Skeletal muscle tissue (tissue), 7 donors: ENCODE measurements around the genes EID2, CLC, FBL and ZNF546.

DNA sequence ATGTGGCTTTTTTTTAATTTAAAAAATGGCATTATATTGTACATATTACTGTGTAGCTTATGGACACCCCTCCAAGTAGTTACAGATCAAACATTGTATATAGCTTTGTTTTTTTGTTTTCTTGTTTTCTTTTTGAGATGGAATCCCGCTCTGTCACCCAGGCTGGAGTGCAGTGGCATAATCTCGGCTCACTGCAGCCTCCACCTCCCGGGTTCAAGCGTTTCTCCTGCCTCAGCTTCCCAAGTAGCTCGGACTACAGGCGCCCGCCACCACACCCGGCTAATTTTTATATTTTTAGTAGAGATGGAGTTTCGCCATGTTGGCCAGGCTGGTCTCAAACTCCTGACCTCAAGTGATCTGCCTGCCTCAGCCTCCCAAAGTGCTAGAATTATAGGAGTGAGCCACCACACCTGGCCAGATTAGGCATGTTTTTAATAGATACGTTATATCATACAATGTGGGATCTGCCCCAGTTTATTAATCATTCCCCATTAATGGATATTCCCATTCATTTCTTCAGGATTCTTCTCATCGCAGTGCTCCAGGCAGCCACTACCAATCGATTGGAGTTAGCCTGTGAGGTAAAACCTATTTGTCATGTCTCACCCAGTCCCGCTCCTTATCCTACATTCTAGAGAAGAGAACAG, 11.4 kb downstream of the SAMD4B start:
- PRO-cap, 3 experiments = no peak in any of the 3 experiments
- RAMPAGE, long total RNA = no peak
- RRBS, 2 experiments = no CpG with 5 or more reads among the region's 13 CpGs

DNA sequence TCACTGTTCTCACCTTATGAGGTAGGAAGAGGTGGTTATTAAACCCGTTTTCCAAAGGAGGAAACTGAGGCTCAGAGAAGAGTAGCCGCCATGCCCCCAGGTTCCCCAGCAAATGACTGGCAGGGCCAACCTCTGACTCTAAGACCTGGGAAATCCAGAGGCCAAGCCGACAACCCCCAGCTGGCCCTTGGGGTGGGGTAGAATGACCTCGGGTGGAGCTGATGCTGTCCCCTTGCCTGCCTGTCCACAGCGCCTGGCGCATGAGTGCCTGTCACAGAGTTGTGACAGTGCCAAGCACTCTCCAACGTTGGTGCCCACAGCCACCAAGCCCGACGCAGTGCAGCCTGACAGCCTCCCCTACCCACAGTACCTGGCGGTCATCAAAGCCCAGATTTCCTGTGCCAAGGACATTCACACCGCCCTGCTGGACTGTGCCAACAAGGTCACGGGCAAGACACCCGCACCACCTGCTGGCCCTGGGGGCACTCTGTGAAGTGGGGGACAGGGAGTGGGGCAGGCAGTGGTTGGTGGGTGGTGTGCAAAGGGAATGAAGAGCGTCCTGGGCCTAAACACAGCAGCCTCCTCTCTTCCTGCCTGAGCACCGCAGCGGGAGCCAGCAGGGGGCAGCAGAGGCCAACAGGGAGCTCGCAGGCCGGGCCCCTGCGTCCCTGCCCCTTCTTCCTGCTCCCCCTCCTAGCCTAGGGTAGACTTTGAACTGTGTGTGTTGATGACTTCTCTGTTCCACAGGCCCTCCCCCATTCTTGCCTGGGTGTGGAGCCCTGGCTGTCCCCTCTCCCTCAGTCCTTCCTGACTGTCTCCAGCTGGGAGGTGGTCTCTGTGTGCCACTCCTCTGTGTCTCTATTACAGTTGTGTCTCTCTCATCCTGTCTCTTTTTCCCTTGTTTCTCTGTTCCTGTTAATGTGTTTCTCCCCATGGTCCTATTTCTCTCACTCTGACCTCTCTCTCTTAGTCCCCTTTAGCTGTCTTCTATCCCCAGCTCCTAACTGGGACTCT, 6.3 kb downstream of the MED29 start:
- PRO-cap, 3 experiments = peak in 1 of 3 experiments; most common plus-strand start position 758 of the sequence (in 1); most common minus-strand start position 661 of the sequence (in 1)
- RAMPAGE, long total RNA = no peak
- RRBS, 2 experiments = no CpG with 5 or more reads among the region's 19 CpGs

DNA sequence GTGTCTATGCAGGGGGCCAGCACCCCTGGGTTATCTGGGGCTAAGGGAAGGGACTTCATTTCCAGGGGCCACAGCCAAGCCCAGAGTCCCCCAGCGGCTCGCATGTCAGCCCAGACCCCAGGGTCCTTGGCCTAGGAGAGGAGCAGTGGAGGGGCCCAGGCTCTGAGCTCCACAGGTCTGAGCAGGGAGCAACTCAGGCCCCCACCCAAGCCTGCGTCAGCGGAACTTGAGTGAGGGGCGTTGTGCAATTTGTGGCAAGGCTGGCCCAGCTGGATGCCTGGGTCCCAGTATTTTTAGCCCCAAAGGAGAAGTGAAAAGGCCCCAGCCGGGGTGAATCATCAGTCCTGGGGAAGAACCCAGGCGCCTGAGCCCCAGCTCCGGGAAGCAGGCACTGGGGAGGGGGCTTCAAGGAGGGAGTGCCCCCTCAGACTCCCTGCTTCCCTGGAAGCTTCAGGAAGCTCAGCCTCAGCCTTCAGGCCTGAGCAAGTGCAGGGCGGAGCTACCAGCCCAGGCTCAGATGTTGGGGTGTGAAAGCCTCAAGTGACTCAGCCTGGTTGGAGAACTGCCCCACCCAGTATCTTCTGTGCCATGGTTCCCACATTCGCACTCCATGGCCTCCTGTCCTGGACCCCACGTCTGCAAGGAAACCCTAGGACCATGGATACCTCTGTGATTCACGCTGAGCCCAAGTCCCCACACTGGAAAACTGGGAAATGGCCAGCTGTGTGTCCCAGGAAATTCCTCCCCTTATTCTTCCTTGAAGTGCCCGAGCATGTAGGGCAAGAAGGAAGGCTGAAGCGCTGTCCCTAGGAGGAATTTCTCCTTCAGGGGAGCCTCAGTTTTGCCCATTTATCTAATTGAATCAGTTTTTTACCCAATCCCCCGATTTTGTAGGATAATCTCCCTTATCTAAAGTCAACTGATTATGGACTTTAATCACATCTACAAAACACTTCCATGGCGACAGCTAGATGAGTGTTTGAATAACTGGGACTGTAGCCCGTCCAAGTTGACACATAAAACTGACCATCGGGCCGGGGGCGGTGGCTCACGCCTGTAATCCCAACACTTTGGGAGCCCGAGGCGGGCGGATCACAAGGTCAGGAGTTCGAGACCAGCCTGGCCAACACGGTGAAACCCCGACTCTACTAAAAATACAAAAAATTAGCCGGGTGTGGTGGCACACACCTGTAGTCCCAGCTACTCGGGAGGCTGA, 7.5 kb downstream of the MED29 start:
- PRO-cap, 3 experiments = peak in 3 of 3 experiments; most common plus-strand start position 331 of the sequence (in 1); most common minus-strand start position 179 of the sequence (in 2)
- RAMPAGE, long total RNA = no peak
- RRBS, 2 experiments = 64 to 72% methylated on average over 3 of the region's 29 CpGs

DNA sequence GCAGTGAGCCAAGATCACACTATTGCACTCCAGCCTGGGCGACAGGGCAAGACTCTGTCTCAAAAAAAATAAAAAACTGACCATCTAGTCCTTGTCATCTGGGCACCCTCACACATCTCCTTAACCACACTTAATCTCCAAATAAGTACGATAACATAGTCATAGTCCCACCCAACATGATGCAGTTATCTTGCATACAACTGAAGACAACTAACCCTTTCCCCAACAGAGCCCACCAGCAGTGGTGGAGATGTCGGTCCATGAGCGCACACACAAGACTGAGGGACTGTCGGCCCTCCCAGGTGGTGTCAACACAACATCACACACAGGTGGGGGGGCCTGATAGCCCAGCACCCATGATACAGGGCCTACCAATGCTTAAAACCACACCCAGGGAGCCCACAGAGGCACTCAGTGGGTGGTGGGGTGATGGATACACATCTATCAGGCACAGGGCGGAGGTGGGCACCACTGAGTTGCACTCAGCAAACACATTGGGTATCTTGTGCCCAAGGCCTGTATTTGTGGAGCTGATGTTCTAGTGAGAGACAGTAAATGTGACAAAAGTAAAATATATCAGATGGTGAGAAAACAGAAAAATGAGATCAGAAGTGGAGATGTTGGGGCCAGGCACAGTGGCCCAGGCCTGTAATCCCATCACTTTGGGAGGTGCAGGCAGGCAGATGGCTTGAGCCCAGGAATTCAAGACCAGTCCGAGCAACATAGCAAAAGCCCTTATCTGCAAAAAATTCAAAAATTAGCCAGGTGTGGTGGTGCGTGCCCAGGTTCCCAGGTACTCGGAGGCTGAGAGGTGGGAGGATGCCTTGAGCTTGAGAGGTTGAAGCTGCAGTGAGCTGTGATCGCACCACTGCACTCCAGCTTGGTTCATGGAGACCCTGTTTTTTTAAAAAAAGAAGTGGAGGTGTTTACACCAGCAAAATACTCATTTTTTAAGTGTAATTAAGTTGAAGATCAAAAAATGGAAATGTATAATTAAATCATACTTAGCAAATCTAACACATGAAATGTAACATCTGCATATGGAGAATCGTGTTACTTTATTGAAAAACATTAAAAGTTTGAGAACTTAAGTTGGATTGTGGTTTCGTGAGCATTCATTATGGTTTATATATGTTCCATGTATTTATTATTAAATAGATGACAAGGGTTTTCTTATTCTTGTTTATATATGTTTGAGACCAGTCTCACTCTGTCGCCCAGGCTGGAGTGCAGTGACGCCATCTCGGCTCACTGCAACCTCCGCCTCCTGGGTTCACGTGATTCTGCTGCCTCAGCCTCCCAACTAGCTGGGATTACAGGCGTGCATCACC, 6.7 kb upstream of the ZFP36 start:
- PRO-cap, 3 experiments = no peak in any of the 3 experiments
- RAMPAGE, long total RNA = no peak
- RRBS, 2 experiments = no CpG with 5 or more reads among the region's 18 CpGs

GRCh38 chr19:39408289-39409303, 1.9 kb downstream of the ZFP36 start:
- PRO-cap, 3 experiments = peak in 2 of 3 experiments; most common plus-strand start chr19:39408688 (in 1); most common minus-strand start chr19:39408384 (in 1)
- RAMPAGE, long total RNA = no peak
- RRBS, 2 experiments = 2 to 15% methylated on average over 2 of the region's 27 CpGs

DNA sequence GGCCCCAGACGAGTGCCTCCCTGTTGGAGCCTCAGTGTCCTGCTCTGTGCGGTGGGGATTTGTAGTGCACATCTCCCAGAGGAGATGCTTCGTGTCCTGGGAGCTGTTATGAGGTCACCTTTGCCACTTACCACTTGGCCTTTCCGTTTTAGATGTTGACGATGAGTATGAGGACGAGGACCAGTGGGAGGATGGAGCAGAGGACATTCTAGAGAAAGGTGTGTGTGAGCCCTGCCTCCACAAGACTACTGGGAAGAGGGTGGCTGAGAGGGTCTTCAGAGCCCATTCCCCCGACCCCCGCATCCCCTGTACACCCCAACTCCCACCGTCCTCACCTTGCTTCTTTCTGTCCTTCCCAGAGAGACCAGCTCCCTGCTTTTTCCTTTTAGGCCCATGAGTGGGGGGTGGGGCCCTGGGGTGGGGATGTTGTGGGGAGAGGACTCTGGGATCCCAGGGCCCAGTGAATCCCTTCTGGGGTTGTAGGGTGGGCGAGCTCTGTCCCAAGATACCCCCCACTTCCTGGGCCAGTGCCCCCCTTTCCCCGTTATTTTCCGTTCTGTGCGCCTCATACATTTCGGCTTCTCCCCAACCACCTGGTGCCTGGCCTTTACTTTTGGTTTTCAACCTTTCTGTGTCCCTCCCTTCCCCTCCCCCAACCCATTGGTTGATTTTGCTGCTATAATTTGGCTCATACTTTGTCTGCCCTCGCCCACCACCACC, 12.3 kb downstream of the SUPT5H start:
- PRO-cap, 3 experiments = no peak in any of the 3 experiments
- RAMPAGE, long total RNA = no peak
- RRBS, 2 experiments = no CpG with 5 or more reads among the region's 15 CpGs

DNA sequence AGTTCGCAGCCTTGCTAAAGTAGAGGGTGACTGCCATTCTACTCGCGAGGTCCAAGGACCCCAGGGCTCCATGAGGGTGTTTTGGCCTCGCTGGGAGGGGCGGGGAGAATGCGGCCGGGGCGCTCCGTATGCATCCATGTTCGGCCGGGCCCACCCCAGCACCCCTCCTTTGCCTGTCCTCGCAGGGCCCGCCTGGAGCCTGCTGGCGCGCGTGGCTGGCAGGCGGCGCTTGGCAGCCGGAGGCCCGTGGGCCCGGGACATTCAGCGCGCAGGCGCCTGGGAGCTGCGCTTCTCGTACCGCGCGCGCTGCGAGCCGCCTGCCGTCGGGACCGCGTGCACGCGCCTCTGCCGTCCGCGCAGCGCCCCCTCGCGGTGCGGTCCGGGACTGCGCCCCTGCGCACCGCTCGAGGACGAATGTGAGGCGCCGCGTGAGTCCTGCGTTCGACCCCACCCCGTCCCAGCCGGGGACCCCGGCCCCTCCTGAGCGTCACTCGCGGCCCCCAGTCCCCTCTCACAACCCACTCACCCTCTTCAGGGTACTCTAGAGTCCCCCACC, 4.0 kb downstream of the DLL3 start:
- PRO-cap, 3 experiments = no peak in any of the 3 experiments
- RAMPAGE, long total RNA = no peak
- RRBS, 2 experiments = 4 to 5% methylated on average over 29 of the region's 62 CpGs

DNA sequence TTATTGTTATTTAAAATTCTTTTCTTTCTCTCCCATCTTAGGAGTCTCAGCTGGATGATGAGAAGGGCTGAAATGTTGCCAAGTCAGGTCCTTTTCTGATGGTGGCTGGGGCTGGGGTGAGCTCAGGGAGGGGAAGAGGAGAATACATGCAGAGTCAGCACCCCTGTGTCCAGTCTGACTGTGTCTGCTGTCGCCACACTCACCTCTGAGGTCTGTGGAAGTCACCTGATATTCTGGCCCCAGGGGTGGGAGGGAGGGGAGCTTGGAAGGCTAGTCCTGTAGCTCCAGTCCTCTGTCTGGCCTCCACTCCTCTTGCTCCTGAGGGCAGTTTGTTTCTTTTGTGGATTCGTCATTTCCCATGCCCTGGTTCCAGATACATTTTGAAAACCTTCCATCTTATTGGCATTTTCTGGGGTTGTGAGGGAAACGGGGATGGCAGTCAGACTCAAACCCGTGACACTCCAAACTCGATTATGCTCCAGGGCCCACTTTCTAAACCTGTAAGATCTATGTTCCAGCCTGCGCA, 5.2 kb downstream of the SELENOV start:
- PRO-cap, 3 experiments = no peak in any of the 3 experiments
- RAMPAGE, long total RNA = no peak
- RRBS, 2 experiments = no CpG with 5 or more reads among the region's 6 CpGs

- PRO-cap, 3 experiments = peak in 3 of 3 experiments; most common minus-strand start chr19:39540119 (in 1)
- RAMPAGE, long total RNA = no peak
- RRBS, 2 experiments = 2 to 4% methylated on average over 36 of the region's 71 CpGs
Observed at GRCh38 chr19:39539779-39540523, at the start of gene EID2. EID2 (minus strand) TSS chr19:39540161.

- PRO-cap, 3 experiments = no peak in any of the 3 experiments
- RAMPAGE, long total RNA = no peak
- RRBS, 2 experiments = no CpG with 5 or more reads among the region's 1 CpG
Observed at GRCh38 chr19:39737864-39738118, at the start of gene CLC. CLC (minus strand) TSS chr19:39738029.

DNA sequence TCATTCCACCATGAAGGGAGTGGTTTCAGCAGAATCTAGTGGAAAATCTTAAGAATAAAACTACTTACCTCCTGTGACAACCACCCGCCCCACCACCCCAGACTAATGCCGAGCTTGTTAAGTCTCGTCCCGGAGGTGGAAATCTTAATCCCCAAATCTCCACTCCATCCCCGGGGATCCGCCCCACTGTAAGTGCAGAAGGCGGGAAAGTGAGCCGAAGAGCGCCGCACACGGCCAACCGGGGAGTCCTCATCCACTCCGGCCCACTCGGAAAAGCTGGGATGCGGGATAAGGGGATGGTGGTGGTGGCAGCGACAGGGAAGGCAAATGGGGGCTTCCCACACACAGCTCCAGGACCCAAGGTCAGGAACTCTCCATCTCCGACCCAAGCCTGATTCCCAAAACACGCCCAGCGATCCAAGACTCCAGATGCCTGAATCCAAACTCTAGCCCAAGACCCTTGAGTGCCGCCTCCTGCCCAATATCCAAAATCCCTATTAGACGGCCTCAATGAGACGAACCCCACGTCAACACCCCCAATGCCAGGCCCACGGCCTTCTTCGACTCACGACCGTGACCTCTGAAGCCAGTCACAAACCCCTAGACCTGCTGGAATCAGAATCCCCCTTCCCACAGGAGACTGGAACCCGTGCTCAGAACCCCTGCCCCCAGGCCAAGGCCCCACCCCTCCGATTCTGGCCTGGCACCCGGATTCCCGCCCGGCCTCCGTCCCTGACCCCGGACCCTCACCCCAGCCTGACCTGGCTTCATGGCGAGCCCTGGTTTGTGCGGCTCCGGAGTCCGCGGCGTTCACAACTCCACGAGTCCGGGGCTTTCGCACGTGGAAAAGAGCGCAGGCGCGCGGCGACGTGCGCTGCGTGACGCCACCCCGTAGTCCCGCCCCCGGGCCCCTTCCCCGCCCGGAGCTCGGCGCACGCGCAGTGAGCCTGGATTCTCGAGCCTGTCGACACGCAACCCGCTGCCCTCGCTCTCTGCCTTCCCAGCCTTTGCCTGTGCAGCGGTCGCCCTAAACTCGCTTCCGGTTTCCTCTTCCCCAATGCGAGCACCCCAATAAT, at the start of gene FBL:
TSS of gene FBL (minus strand) at position 850 of the 1,076 bp plus-strand sequence.
- PRO-cap, 3 experiments = peak in 3 of 3 experiments; most common plus-strand start position 941 of the sequence (in 3); most common minus-strand start position 836 of the sequence (in 2)
- RAMPAGE, long total RNA = start-site peak on the minus strand centred at position 820 of the sequence, 24 bp wide, 106 and 26 reads in 2 replicates
- RRBS, 2 experiments = 2% methylated on average over 25 to 28 of the region's 72 CpGs

- PRO-cap, 3 experiments = no peak in any of the 3 experiments
- RAMPAGE, long total RNA = no peak
- RRBS, 2 experiments = 95 to 96% methylated on average over 7 of the region's 24 CpGs
Observed at GRCh38 chr19:39979618-39980674, 9.0 kb downstream of the PSMC4 start.

DNA sequence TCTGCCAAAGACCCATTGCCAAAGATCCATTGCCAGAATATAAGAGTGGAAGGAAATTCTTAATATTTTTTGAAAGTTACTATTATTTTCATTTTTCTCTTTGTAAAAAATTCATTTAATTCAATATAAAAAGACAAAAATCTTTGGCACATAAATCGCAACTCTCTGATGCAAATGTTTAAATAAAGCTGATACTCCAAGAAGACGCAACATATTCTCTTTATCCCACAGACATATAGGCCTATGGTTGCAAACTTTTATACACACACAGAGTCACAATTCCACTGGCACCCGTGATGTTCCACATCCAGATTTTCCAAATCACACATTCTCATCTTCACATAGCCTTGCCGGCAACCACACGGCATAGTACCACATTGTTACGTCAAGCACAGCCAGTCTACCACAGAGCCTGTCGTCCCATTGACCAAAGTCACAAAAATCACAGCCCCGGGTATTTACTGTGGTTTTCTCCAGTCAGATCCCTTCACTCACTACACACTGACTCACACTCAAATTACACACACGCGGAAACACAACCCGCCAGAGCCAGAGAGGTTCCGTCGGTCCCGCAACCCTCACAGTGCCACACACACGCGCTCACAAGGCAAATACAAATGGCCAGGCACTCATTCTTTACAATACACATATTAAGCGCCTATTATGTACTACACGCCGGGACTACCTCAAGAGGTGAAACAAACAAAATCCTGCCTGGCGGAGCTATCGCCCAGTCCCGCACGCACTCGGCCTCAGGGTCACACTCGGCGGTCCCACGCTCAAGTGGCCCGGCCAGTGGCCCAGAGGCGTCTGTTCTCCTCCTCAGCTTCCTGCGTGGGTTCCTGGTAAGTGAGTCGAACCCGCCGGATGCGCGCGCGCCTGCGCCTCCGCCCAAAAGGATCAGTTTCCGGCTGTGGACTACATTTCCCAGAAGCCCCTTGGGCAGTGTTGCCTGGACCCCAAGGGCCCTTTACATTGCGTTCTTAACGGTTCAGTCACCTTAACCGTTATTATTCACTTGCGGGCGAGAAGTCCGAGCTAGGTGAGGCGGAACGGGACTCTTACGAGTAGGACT, at the start of gene ZNF546:
TSS of gene ZNF546 (plus strand) at position 945 of the 1,075 bp plus-strand sequence.
- PRO-cap, 3 experiments = peak in 3 of 3 experiments; most common plus-strand start position 945 of the sequence (in 2); most common minus-strand start position 841 of the sequence (in 2)
- RAMPAGE, long total RNA = no peak
- RRBS, 2 experiments = 2% methylated on average over 21 of the region's 49 CpGs

- PRO-cap, 3 experiments = no peak in any of the 3 experiments
- RAMPAGE, long total RNA = no peak
- RRBS, 2 experiments = no CpG with 5 or more reads among the region's 5 CpGs
Observed at GRCh38 chr19:40042573-40043102, 13.4 kb downstream of the ZNF780B start.

- PRO-cap, 3 experiments = no peak in any of the 3 experiments
- RAMPAGE, long total RNA = no peak
- RRBS, 2 experiments = no CpG with 5 or more reads among the region's 5 CpGs
Observed at GRCh38 chr19:40252057-40252518, 25.6 kb upstream of the CCNP start.

- PRO-cap, 3 experiments = no peak in any of the 3 experiments
- RAMPAGE, long total RNA = no peak
- RRBS, 2 experiments = no CpG with 5 or more reads among the region's 6 CpGs
Observed at GRCh38 chr19:40252519-40253041, 26.1 kb upstream of the CCNP start.

DNA sequence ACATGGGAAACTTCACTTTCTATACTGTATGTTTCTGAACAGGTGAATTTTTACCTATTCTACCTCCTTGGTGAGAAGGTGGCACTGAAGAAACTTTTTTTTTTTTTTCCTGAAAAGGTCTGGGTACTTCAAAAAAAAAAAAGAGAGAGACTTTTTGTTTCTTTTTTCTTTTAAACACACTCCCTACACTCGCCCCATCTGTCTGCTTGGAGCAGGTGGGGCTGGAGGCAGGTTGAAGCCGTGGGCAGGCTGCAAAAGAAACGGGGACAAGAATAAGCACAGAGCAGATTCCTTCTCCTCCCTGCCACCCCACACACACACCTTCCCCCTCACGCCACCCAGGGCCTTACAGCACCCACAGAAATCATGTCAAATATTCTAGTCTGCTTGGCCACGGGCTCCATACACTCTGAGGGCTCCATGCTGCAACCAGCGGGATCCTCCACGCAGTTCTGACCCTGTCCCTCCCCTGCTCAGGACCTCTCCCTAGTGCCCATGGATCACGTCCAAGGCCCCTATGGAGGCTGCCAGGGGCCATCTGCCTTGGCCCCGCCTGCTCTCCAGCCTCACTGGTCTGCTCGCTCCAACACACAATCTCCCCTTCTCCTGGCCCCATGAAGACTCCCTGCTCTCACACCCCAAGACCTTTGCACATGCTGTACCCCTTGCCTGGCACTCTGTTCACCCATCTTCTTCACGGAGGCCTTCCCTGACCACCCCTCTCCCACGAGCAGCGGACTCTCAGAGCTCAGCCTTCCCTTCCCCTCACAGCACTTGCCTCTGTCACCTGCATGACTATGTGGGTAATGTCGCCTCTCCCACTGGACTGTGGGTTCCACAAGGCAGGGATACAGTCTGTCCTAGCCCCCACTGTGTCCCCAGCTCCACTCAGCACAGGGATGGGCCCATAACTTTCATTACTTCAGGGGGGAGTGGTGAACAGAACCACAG, 11.5 kb downstream of the AKT2 start:
- PRO-cap, 3 experiments = no peak in any of the 3 experiments
- RAMPAGE, long total RNA = no peak
- RRBS, 2 experiments = no CpG with 5 or more reads among the region's 14 CpGs

- PRO-cap, 3 experiments = no peak in any of the 3 experiments
- RAMPAGE, long total RNA = no peak
- RRBS, 2 experiments = 95 to 100% methylated on average over 1 of the region's 14 CpGs
Observed at GRCh38 chr19:40374224-40374850, 15.6 kb downstream of the HIPK4 start.

- PRO-cap, 3 experiments = peak in 1 of 3 experiments; most common plus-strand start chr19:40424631 (in 1)
- RAMPAGE, long total RNA = no peak
- RRBS, 2 experiments = no CpG with 5 or more reads among the region's 3 CpGs
Observed at GRCh38 chr19:40424548-40424963, 1.2 kb downstream of the SERTAD1 start.

- PRO-cap, 3 experiments = no peak in any of the 3 experiments
- RAMPAGE, long total RNA = no peak
- RRBS, 2 experiments = 40 to 42% methylated on average over 2 of the region's 82 CpGs
Observed at GRCh38 chr19:40519292-40520084, 52.7 kb downstream of the SPTBN4 start.